Melanocyte of skin (primary cell): ENCODE results near the genes KCTD2 and SLC16A5.

- CAGE, long polyA plus RNA, 2 experiments, result start-site peak on the plus strand in 1 of 2 experiments, at chr17:75047180-75047196 at its widest, 49 reads per replicate; start-site peak on the minus strand in 1 of 2 experiments, at chr17:75046952-75046971 at its widest, 151 to 840 reads per replicate
Measured at GRCh38 chr17:75046818-75047754, at the start of gene KCTD2. TSS of gene KCTD2 (plus strand) at chr17:75047225.

DNA sequence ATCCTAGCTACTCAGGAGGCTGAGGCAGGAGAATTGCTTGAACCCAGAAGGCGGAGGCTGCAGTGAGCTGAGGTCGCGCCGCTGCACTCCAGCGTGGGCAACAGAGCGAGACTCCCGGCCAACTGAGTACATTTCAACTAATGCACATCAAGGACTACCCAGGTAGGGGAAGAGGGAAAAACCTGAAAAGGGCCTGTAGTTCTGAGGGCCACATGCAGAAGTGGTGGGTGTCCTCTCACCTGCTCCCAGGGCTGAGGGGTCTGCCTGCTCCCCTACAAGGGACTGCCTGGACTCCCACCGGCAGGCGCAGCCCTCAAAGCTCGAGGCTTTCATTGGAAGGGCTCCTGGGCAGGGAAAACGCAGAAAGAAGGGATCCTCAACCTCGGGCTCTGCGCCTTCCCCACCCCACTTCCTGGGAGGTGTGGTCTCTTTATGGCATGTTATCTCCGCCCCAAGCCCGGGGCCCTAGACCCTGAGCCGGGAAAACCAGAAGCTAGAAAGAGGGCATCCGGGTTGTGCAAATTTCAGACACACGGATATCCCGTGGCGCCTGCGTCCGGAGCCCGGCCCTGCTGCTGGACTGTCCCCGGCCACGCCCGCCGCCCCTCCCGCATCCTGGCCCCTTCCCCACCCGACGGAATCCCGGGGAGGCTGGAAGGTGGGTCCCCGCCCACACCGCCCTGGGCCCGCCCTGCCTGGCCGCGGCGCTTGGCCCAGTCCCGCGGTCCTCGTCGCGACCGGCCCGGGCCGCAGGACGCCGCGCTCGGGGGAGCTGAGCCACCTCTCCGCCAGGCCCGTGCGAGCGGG, at the start of gene SLC16A5:
SLC16A5 (plus strand) TSS at position 716 of the 807 bp plus-strand sequence.
- CAGE, long polyA plus RNA, 2 experiments, result no peak in any of the 2 experiments

DNA sequence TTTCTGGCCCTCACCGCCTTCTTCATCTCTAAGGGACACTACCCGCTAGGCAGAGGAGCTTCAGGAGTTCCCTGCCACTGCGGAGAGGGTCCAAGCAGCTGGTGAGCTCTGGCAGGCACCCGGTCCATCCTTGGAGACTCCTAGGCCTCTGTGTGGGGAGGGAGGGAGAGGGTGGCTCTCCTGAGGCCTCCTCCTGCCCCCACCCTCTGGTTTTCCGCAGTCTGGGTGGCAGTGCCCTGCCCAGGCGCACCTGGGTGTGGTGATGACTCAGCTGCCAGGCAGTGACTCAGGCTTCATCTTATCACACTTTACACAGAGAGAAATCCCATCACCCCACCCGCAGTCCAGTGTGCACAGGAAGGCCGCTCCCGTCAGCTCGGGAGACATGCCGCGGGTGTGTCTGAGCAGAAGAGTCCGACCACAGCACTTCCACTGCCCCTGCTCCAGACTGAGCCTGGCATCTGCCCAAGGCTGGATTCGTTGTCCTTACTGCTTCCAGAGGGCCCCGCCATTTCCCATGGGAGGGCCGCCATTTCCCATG, 7.3 kb downstream of the NT5C start:
- CAGE, long polyA plus RNA, 2 experiments, result no peak in any of the 2 experiments

GRCh38 chr17:75128483-75129206, 2.9 kb downstream of the NT5C start:
- CAGE, long polyA plus RNA, 2 experiments, result no peak in any of the 2 experiments

DNA sequence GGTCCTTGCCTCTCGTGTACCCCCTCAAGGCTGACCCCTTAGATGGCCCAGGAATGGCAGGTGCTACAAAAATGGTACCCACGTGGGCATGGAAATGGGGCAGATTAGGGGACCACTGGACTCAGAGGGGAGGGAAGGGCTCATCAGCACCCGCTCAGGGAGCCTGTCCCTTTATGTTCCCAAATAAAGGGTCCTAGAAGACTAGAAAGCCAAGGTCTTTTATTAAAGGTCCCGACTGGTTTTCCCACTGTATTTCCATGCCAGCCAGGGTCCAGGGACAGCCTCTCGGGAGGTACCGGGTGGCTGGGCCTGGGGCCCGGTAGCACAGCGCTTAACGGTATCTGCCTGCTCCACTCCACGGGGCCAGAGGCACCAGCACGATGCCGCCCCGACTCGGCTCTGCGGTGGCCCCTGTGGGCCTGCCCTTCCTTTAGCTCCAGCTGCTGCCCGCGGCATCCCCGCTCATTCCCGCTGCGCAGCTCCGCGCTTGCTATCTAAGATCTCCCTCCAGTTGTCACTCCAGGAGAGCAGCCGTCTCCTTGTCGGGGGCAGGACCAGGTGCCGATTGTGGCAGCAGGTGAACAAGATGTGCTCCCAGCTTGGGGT, 1.4 kb downstream of the NT5C start:
- CAGE, long polyA plus RNA, 2 experiments, result no peak in any of the 2 experiments

GRCh38 chr17:75145088-75145581, 9.2 kb downstream of the JPT1 start:
- CAGE, long polyA plus RNA, 2 experiments, result no peak in any of the 2 experiments

DNA sequence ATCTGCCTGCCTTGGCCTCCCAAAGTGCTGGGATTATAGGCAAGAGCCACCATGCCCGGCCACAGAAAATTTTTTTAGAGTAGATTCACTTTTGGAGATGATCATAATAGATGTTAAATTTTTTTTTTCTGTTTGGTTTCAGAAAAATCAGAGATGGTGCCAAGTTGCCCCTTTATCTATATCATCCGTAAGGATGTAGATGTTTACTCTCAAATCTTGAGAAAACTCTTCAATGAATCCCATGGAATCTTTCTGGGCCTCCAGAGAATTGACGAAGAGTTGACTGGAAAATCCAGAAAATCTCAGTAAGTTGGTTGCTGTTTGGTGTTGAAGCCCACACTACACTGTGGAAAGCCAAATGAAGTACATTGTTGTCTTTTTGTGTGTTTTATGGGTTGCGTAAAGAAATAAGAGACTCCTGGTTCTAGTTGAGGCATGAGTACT, 4.2 kb downstream of the NUP85 start:
- CAGE, long polyA plus RNA, 2 experiments, result no peak in any of the 2 experiments

GRCh38 chr17:75430372-75430912, 25.0 kb upstream of the GRB2 start:
- CAGE, long polyA plus RNA, 2 experiments, result no peak in any of the 2 experiments

DNA sequence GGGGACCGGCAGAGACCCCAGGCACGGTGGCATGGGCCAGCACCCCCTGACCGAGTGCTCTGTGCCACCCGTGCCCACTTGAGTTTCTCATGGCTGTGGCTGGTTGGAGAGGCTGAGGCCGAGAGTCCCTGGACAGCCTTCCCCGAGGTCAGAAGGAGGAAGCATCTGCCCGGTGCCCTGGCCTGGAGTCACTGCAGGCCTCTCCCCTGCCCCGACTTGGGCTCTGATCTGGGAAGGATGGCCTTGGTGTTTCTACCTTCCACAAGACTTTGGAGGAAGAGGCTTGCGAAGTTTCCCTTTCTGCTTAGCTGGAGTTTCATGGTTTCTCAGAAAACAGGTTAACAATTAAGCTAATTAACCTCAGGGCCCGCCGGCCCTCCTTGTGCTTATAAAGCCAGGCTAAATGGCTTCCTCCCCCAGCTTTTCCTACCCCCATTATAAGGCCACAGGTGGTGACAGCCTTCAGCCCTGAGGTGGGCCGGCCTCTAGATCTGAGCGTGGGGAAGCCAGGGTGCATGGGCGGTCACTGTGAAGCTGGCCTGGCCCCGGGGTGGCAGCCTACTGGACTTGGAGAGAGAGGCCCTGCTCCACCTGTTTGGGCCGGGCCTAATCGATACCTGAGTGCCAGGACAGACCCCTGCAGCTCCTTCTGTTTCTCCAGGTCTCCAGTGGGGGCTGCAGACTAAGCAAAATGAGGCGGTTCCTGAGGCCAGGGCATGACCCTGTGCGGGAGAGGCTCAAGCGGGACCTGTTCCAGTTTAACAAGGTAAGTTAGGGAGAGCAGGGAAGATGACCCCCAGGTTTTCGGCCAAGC, 17.4 kb downstream of the LLGL2 start:
- CAGE, long polyA plus RNA, 2 experiments, result no peak in any of the 2 experiments

- CAGE, long polyA plus RNA, 2 experiments, result no peak in any of the 2 experiments
Measured at GRCh38 chr17:75588719-75589730, 1.4 kb downstream of the MYO15B start.

- CAGE, long polyA plus RNA, 2 experiments, result no peak in any of the 2 experiments
Measured at GRCh38 chr17:75615246-75616086, 17.8 kb upstream of the SMIM5 start.

GRCh38 chr17:75616213-75616922, 16.9 kb upstream of the SMIM5 start:
- CAGE, long polyA plus RNA, 2 experiments, result no peak in any of the 2 experiments

DNA sequence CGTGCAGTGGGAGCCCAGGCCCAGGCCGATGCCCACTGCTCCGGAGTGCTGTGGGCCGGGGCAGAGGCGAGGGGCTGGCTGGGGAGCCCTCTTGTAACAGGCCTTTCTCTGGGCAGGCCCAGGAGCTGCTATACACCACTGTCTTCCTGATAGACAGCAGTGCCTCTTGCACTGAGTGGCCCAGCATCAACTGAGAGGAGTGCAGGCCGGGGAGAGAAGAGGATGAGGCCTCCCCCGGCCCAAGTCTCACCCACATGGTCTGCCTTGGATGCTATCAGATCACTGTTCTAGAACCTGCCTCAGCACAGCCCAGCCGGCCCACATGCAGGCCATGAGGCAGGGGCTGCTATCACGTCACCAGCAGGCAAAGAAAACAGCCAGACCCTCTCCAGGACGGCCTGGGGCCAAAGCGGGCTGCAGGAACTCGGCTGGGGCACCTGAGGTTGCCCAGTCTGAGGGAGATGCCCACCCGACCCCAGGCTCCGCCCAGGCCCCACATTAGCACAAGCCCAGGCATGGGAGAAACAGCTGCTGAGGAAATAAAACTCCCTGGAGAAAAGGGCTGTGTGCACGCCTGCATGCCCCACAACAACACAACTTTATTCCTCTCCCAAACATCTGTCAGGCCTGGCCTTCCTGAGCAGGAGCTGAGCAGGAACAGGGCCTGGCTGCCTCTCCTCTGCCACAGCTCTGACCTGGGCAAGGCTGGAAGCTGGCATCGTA, 6.8 kb upstream of the SMIM5 start:
- CAGE, long polyA plus RNA, 2 experiments, result no peak in any of the 2 experiments

- CAGE, long polyA plus RNA, 2 experiments, result no peak in any of the 2 experiments
Measured at GRCh38 chr17:75635477-75636221, 2.4 kb downstream of the SMIM5 start.

DNA sequence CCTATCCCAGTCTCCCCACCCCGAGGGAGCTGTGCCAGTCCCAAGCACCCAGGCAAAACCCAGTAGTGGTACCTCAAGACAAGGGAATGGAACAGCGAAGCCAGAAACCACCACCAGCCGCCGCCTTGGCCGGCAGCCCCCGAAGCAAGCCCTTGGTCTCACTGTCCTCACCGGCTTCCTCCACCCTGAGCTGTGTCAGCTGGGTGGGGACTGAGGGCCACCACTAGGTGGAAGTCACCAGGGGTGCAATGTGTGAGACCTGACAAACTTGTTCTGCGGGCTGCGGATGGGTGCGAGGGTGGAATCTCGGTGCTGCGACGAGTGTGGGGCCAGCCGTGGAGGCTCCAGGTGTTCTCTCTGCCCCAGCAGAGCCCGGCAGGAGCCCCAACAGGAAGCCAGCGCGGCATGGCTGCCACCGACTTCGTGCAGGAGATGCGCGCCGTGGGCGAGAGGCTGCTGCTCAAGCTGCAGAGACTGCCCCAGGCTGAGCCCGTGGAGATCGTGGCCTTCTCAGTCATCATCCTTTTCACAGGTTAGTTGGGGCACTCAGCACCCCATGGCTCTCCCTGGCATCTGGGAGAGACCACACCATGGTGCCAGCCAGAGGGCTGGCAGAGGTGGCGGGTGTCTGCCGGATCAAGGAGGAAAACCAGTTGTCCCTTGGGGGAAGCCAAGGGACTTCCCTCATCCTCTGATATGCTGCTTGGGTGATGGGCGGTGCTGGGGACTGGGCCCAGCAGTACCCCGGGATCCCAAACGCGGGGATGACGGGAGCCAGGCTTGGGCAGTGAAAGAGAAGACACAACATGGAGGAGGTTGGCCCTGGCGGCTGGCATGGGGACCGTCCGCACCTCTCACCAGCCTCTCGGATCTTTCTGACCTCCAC, 6.0 kb upstream of the SMIM6 start:
- CAGE, long polyA plus RNA, 2 experiments, result no peak in any of the 2 experiments

- CAGE, long polyA plus RNA, 2 experiments, result no peak in any of the 2 experiments
Measured at GRCh38 chr17:75650805-75651390, 4.8 kb downstream of the SMIM6 start.

DNA sequence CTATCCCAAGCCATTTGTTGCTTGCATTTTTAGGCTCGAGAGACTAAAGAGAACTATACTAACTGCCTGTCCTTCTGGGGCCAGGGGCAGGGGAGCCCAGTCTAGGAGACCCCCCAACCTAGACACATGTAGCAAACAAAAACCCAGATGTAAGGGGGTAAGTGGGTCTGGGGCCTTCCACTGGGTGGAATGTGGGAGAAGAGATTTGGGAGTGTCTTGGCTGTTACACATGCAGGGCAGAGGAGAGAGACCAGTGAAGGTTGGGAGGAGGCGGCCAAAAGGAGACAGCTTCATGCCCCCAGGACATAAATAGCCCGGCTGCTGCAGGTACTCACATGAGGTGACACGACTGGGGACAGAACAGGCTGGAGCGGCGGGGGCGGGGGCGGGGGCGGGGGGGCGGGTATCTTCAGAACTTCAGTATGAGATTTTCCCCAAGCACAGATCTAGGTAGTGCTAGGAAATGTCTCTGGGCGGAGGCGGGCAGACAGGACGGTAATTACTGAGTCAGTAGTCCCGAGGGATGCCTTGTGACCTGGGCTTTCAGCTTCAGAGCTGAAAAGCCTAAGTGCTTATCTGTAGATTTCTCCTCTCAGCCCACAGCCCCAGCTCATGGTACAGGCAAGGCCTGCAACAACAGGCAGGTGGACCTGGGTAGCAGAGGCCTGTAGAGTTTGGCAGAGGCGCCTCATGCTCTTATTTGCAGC, 24.3 kb downstream of the UNK start:
- CAGE, long polyA plus RNA, 2 experiments, result no peak in any of the 2 experiments

DNA sequence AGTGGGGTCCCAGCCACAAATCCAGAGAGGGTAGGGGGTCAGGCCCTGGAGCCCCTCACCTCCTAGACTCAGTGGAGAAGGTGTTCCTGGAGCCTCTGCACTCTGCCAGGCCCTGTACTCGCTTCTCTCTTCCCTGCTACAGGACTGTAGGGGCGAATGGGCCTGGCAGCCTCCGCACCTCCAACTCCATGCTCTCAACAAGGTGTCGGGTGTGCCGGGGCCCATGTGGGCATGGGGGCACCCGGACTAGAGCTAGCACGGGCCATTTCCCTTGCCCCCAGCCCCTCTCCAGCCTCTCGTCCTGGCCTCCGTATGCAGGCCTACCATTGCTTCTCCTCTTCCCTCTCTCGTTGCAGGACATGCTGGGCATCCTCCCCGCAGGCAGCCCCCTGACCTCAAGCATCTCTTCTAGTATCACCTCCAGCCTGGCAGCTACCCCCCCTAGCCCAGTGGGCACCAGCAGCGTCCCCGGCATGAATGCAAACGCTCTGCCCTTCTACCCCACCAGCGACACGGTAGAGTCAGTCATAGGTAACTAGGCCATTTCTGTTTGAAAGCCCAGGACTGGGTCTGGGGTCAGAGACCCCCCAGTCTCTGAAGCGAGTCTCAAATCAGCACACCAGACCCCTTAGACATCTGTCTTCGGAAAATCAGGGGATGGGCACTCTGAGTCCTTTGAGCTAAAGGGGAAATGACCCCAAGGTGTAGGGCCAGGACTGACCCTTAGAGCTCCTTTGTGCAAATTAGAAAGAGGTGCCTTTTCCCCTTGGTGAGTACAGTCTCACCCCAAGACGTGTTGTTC, 25.7 kb downstream of the UNC13D start:
- CAGE, long polyA plus RNA, 2 experiments, result no peak in any of the 2 experiments

DNA sequence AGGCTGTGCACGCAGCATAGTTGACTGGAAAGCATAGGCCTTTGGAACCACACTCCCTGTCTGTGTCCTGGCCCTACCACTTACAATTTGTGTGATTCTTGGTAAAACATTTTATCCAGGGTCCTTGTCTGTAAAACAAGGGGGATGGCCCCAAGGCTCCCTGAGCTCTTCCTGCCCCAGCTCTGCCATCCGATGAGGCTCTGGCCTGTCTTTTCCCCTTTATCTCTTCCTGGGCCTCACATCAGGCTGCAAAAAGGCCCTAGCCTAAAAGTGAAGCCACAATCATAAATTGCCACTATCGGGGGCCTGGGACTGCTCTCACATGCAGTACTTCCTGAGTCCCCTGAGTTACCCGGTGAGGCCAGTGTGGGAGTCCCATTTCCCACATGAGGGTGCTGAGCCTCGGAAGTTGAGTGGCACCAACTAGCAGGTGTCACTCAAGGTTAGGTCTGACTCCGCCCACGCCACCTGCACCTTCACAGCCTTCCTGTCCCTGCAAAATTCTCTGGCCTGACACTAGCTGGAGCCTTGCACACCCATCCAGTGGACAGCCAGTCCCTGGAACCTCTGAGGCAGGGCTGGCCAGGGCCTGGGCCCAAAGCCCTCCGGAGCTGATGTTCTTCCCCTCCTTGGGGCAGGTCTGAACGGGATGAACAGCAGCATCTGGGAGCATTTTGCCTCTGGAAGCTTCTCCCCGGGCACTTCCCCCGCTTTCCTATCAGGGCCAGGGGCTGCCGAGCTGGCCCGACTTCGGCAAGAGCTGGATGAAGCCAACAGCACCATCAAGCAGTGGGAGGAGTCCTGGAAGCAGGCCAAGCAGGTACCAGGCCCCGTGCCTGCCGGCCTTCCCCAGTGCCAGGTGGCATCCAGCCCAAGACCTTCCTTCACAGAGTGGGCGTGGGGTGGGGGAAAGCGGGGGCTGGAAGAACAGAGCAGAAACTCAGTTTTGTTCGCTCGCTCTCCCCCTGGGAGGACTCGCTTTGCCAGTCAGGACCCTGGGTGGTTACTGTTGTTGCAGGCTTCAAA, 22.1 kb downstream of the UNC13D start:
- CAGE, long polyA plus RNA, 2 experiments, result no peak in any of the 2 experiments

GRCh38 chr17:75844811-75845706, 855 bp upstream of the UNC13D start:
- CAGE, long polyA plus RNA, 2 experiments, result no peak in any of the 2 experiments